Cardiac muscle cell (in vitro differentiated cells and primary cell): ENCODE measurements around the genes C1orf127, ANGPTL7 and MAD2L2.

DNA sequence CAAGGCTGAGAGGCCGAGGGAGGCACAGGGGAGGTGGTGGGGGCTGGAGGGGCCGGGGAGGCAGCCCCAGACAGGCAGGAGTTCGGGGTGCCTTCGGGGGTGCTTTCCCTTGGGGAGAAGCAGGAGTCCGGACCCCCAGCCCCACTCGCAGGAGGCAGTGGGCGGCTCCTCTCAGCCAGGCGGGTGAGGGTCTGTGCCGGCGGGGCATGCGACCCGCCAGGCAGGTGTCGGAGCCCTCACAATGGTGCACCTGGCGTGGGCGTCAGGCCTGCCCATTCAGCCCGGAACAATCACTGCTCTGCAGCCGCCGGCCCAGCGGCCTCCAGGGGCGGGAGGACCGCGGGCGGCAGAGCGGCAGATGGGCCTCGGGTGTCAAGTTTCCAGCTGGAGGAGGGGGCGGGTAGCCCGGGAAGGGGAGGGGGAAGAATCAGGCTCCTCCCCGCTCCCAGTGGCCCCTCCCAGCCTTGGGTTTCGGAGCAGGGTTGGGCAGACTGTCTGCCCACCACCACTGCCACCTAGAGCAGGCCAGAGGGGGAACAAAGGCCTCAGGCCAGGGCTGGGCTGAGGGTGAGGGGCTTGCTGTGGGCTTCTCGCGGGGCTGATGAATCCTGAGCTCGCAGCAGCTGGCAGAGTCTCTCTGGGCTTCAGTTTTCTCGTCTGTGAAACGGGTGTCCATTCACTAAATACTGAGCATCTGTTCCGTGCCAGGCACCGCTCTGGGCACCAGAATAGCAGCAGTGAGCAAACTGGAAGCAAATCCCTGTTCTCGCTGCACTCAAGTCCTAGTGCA is 39.4 kb upstream of the CASZ1 start:
- RAMPAGE, long total RNA: no peak
- RRBS: 2% methylated on average over 20 of the region's 37 CpGs

DNA sequence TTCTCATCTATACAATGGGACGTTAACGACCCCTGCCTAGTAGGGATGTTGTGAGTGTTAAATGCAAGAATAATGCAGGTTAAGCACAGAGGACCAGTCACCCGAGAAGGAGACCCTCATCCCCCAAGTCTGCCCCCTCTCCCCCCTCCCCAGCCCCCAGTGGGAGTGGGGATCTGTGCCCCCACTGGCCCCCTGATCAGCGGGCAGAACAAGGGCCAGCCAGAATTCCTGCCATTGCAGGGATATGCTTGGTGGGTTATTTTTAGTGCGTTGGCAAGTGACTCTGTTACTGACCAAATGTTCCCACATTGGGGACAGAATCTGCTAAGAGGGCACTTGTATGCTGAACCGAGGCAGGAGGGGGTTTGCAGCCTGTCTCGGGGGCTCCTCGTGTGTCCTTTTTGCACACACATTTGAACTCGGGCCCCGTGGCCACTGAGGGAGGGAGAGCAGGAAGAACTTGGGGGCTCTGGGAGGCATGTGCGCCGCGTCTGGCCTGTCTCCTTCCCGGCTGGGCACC is 66.3 kb upstream of the CASZ1 start:
- RAMPAGE, long total RNA: no peak
- RRBS: no CpG with 5 or more reads among the region's 14 CpGs

- RAMPAGE, long total RNA: no peak
- RRBS: no CpG with 5 or more reads among the region's 26 CpGs
Observed at GRCh38 chr1:10960289-10960754, 21.6 kb downstream of the C1orf127 start.

DNA sequence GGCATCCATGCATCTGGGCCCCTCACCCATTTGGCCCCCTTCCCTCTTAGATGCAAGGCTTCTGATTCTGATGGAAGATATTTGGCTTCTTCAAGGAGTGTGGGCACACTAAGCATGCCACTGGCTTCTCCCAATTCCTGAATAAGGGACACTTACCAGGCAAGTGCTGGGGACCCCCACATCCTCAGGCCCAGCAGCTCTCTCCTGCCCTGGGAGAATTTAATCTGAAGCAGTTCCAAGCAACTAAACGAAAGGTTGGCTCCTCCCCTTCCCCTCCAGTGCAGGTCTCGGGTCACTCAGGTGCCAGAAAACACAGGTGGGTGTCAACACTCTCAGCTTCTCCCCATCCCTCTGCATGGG is at the start of gene C1orf127:
Gene C1orf127 (minus strand): TSS at position 221 of the 360 bp plus-strand sequence.
- RAMPAGE, long total RNA: no peak
- RRBS: no CpG with 5 or more reads among the region's 2 CpGs

GRCh38 chr1:11054214-11055409 is 5.2 kb downstream of the SRM start:
- RAMPAGE, long total RNA: no peak
- RRBS: no CpG with 5 or more reads among the region's 41 CpGs

DNA sequence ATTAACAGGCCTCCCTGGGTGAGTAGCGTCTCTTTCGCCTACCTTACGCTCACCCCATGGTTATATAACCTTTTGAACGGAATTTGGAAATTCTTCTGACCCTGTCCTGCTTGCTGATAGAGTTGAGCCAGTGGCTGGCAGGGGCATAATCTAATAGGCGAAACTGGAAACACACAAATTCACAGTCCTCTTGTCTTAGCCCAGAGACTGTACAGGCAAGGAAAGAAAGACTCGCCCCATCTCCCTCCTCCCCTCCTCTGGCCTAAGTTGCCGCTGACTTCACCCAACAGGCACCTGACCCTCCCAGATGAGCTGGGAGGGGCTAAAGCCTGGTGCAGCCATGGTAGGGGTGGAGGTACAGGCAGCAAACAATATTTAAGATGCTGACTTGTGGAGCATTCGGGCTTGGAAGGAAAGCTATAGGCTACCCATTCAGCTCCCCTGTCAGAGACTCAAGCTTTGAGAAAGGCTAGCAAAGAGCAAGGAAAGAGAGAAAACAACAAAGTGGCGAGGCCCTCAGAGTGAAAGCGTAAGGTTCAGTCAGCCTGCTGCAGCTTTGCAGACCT is at the start of gene ANGPTL7:
Gene ANGPTL7 (plus strand): TSS at position 402 of the 566 bp plus-strand sequence.
- RAMPAGE, long total RNA: no peak
- RRBS: no CpG with 5 or more reads among the region's 10 CpGs

- RAMPAGE, long total RNA: no peak
- RRBS: no CpG with 5 or more reads among the region's 4 CpGs
Observed at GRCh38 chr1:11250716-11251424, 11.5 kb downstream of the MTOR start.

DNA sequence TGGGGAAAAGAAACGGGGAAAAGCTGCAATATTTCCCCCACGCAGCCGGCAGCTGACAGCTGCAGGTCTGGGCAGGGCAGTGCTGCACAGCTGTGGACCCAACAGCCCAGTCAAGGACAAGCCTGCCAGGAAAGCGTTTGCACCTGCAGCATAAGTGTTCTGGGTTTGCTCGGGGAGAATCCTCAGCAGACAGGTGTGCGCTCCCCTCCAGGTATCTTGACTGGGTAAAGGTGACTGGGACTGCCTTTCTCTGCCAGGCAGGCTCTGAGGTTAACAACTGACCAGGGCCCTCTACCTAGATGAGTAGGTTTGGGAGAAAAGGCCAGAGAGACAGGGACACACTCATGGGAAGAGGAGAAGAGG is 53.3 kb downstream of the FBXO2 start:
- RAMPAGE, long total RNA: no peak
- RRBS: no CpG with 5 or more reads among the region's 6 CpGs

- RAMPAGE, long total RNA: start-site peak on the minus strand at chr1:11681095-11681165, 1,658 and 2,292 reads in 2 replicates
- RRBS: 2% methylated on average over 39 of the region's 76 CpGs
Observed at GRCh38 chr1:11680811-11681393, at the start of gene MAD2L2. TSS of gene MAD2L2 (minus strand) at chr1:11681148.

DNA sequence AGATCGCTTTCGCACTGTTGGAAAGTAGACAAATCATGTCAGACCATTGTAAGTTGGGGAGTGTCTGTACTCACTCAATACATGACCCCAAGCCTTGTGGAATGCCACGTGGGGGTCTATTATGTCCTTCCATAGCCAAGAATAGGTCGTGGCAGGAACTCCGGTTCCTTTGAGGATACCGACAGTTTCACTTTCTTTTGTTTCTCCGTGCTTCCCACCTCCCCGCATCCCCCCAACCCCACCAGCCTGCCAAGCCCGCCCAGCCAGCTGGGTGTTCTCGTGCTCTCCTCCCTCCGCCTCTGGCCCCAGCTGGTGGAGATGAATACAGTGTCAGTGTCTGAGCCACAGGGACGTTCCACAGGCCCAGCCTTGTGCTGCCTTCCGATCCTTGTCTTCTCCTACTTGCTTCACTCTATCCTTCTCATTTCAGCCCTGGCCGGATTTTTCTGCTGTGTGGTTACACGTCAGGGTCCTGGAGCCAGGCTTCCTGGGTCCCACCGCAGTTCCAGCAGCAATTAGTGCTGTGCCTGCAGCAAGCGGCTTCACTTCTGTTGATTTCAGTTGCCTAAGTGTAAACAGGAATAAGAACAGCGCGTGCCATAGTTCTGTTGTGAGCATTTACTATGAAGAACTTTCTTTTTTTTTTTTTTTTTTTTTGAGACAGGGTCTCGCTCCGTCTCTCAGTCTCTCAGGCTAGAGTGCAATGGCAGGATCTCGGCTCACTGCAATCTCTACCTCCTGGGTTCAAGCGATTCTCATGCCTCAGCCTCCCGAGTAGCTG is 4.1 kb upstream of the AGTRAP start:
- RAMPAGE, long total RNA: no peak
- RRBS: no CpG with 5 or more reads among the region's 24 CpGs

DNA sequence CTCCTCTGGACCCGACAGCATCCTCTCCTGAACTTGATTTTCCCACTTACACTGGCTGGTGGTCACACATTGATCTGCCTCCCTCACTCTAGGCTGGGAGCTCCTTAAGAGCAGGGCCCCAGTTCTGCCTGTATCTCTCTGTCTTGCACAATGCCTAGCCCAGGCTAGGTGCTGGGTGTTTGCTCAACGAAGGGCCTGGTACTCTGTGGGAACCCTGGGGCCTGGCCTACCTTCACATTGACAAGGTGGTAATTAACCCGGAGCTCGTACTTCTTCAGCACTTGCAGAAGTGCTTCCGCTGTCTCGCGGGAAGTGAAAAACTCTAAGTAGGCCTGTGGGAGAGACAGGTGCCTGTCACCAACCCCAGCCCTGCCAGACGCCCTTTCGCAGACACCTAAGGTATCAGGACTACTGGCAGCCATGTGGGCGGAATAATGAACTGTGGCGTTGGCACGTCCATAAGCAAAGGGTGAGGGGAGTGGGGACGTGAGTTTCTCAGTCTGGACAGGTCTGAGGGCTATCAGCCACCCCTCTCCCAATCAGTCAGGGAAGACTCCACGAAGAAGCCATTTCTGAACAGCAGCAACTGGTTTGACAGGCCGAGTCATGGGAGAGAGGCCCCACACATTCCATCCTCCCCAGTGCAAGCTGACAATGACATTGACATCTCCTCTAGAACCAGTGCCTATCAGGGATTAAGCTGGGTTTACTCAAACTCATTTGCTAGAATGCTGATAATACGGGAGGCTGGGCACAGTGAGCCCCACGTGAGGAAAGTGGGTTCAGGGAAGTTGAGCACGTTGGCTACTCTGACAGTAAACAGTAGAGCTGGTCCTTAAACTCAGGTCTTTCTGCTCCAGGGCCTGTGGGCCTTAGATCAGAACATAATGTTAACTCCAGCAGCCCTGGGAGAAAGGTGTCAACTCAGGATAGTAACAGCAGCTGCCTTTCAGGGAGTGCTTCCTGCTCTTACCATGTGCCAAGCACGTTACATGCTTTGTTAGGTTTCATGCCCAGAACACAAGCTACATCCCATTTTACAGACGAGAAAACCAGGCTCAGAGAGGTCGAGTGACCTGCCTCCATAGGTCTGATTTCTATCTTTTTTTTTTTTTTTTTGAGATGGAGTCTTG is 13.3 kb downstream of the MTHFR start:
- RAMPAGE, long total RNA: no peak
- RRBS: no CpG with 5 or more reads among the region's 21 CpGs

DNA sequence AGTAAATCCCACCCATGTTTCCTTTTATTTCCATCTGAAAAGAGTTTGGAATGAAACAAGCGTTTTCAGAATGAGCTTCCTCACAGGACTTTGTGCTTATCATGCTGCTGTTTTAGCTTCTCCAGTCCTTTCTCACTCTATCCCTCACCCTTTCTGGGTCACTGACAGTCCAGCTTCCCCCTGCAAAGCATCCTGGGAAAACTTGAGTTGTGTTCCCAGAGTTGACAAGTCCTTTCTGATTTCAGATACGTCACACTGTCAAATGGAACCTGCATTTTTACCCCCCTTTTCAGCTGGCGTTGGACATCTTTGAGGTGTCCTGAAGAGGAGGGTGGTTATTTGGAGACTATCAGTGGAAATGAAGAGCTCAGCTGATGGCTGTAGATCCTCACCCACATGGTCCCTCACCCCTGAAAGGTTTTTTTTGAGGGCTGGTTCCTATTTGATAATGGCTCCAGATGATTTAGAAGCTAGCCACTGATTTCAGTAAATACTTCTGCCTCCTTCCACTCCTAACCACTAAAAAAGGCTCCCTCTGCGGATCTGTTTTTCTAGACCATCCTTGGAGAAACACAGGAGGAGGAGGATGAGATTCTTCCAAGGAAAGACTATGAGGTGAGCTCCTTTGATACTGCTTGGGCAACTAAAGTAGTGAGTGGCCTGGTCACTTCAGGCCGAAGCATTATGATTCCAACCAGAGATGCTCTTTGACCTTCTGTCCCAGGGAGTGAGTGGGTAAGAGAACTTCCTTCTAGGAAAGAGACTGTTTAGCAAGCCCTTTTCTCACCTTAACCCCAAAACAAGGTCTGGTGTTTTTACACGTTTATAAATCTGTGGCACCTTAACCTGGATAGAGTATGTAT is 816 bp downstream of the CLCN6 start:
- RAMPAGE, long total RNA: no peak
- RRBS: no CpG with 5 or more reads among the region's 6 CpGs

DNA sequence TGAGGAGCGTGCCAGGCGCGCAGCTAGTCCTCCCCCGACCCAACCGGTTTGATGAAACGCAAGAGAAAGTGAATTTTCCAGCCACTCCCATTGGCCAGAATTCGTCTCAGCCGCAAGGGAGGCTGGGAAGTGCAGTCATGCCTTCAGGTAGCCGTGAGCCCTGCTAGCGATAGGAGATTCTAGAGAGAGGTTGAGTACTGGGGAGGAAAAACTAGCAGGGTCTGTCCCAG is 17.4 kb downstream of the KIAA2013 start:
- RAMPAGE, long total RNA: no peak
- RRBS: 1% methylated on average over 4 of the region's 10 CpGs

GRCh38 chr1:11922942-11923659 is 3.1 kb downstream of the KIAA2013 start:
- RAMPAGE, long total RNA: no peak
- RRBS: no CpG with 5 or more reads among the region's 30 CpGs

DNA sequence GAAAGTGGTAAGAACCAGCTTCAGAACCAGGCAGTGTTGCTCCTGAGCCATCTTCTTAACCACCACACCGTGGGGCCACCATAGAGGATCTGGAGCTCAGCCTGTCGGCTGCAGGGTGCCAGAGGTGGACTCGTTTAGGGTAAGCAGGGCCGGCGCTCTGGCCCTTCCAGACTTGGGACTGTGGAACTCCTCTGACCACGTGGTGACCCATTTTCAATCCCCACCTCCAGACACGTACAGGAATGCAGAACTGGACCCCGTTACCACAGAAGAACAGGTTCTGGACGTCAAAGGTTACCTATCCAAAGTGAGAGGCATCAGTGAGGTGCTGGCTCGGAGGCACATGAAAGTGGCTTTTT is 12.1 kb downstream of the MFN2 start:
- RAMPAGE, long total RNA: no peak
- RRBS: no CpG with 5 or more reads among the region's 10 CpGs

DNA sequence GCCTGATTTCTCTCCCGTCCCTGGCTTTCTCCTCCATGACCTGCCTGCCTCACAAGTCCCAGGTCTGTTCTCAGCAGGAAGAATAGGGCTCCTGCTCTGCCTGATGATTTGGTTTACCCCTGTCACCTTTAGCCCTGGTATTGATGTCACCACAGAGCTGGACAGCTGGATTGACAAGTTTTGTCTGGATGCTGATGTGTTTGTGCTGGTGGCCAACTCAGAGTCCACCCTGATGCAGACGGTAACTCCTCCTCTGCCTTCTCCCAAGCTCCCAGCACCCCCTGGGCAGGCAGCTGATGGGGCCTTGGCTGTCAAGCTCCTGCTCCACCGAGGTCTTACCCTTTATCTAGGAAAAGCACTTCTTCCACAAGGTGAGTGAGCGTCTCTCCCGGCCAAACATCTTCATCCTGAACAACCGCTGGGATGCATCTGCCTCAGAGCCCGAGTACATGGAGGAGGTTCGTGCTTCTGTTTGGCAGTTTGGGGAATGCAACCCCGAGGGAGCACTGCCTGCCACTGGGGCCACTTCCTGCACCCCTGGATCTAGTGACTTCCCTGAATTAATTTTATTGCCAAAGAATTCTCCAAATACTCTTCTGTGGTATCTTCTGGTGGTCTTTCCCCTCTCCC is 18.5 kb downstream of the MFN2 start:
- RAMPAGE, long total RNA: no peak
- RRBS: no CpG with 5 or more reads among the region's 9 CpGs

- RAMPAGE, long total RNA: no peak
- RRBS: no CpG with 5 or more reads among the region's 1 CpG
Observed at GRCh38 chr1:12010423-12010787, 8.9 kb upstream of the MIIP start.

DNA sequence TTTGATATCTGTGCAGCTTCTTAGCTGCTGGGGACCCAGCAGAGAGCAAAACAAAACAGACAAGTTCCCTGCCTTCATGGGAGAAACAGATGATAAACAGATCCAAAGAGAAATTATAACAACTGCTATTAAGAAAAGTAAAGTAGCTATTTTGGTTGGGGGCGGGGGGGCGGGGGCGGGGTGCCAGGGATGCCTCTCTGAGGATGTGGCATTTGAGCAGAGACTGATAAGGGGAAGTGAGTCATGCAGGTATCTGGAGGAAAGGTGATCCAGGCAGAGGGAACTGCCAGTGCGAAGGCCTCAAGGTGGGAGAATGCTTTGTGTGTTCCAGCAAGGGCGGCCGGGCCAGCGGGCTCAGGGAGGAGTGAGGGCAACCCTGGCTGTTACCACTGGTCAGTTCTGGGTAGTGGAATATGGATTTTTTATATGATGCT is 7.0 kb upstream of the TNFRSF1B start:
- RAMPAGE, long total RNA: no peak
- RRBS: no CpG with 5 or more reads among the region's 7 CpGs

GRCh38 chr1:12183889-12184881 is 17.4 kb downstream of the TNFRSF1B start:
- RAMPAGE, long total RNA: no peak
- RRBS: 0% methylated on average over 2 of the region's 18 CpGs

DNA sequence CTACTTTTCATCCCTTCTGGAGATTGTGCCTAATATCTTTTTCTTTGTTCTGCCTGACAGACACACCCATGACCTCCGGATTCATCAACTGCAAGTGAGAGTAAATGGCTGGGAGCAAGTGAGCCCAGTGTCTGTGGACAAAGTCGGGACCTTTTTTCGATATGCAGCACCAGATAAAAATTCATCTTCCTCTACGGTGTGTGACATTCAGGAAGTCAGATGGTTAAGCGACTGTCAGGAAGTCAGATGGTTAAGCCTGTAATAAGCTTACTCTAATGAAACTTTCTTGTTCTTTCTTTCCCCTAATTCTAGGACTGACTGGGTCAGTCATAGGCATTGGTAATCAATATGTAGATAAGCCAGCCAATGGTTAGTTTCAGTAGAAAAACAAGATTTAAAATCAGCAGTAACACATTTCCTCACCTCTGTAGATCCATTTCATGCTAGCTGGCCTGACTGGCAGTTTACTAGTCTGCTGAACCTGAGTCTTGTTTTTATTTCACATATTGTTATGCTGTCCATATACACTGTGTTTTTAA is 115.6 kb downstream of the VPS13D start:
- RAMPAGE, long total RNA: no peak
- RRBS: no CpG with 5 or more reads among the region's 5 CpGs